Kidney epithelial cell (primary cell): ENCODE data around the genes METTL25 and DUSP6.

DNA sequence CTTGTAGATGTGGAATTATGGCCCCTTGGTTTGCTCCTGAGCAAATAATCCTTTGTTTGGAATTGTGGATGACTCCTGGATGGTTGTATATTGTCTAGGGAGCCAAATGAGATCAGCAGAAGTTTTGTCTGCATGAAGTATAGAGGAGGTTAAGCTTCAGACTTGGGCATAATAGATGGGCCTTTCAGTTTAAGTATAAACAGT lies 63.5 kb upstream of the PPP1R12A start:
- RAMPAGE, long total RNA, result no peak

GRCh38 chr12:80056152-80056770 lies 43.1 kb upstream of the OTOGL start:
- RAMPAGE, long total RNA, result no peak
- RRBS, result no CpG with 5 or more reads among the region's 5 CpGs

DNA sequence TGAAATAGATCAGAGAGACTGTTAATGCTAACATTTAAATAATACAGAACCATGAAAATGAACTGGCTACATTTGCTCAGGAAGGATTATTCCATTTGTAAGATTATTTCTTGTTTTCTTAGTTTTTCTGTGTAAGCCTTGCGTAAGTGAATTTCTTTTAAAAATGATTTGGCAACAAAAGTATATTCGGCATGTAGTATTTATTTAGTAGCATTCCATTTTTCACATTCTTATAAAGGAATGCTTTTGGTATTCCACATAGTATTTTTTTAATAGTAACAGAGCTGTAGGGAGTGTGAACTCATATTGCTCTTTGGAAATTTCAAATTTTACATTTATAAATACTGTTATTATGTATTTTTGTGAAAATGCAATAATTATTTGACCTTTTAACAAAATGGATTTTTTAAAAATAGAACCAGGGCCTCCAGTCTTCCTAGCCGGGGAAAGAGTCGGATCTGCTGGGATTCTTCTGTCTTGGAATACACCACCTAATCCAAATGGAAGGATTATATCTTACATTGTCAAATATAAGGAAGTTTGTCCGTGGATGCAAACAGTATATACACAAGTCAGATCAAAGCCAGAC lies 1.1 kb downstream of the PTPRQ start:
- RAMPAGE, long total RNA, result no peak
- RRBS, result no CpG with 5 or more reads among the region's 5 CpGs

DNA sequence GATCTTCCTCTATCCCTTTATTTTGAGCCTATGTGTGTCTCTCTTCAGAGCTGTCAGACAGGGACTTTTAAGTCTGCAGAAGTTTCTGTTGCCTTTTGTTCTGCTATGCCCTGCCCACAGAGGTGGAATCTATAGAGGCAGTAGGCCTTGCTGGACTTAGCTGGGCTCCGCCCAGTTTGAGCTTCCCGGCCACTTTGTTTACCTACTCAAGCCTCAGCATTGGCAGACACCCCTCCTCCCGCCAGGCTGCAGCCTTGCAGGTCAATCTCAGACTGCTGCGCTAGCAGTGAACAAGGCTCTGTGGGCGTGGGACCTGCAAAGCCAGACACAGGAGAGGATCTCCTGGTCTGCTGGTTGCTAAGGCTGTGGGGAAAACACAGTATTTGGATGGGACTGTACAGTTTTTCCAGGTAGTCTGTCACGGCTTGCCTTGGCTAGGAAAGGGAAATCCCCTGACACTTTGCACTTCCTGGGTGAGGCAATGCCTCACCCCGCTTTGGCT lies 43.8 kb downstream of the CCDC59 start:
- RAMPAGE, long total RNA, result no peak
- RRBS, result no CpG with 5 or more reads among the region's 7 CpGs

DNA sequence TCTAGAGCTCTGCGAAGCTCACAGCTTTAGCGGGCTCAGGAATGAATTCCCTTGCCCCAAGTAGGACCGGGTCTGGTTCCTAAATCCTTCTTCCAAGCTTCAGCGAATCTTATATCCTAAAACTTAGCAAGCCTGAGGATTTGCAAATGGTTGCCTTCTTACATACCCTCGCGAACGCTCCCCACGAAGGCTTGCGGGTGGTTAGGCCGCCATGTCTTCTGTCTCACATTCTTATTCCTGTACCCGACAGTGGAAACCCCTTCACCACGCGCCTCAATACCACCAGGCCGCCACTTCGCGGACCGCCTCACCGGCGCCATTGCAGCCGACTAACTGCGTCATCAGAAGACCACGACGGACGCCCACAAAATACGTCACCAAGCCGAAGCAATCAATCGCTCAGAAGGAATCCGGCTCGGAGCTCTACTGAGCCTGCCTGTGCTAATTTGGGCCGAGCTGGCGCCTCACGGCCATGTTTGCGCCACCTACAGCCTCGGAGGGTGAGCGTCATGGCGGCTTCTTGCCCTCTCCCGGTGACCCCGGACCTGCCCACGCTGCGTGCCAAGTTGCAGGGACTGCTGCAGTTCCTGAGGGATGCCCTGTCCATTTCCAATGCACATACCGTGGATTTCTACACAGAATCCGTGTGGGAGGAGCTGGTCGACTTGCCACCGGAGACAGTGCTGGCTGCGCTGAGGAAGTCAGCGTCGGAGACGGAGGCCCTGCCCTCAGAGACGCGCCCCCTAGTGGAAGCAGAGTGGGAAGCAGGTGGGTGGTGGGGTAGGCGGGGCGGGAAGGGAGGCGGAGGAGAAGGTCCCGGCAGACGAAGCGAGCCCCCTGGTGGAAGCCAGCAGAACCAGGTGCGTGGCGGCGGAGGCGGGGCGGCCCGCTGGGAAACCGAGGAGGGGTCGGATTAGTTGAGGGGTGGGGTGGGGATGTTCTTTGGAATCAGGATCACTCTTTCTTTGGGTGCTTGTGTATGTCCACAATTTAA lies at the start of gene METTL25:
TSS of gene METTL25 (plus strand) at position 473 of the 994 bp plus-strand sequence.
- RAMPAGE, long total RNA, result start-site peak on the minus strand centred at position 327 of the sequence, 18 bp wide, 201 and 166 reads in 2 replicates; start-site peak on the plus strand centred at position 481 of the sequence, 31 bp wide, 35 and 29 reads in 2 replicates; start-site peak on the minus strand centred at position 712 of the sequence, 49 bp wide, 424 and 145 reads in 2 replicates; start-site peak on the plus strand centred at position 812 of the sequence, 57 bp wide, 10 and 8 reads in 2 replicates
- RRBS, result 2% methylated on average over 7 of the region's 64 CpGs

DNA sequence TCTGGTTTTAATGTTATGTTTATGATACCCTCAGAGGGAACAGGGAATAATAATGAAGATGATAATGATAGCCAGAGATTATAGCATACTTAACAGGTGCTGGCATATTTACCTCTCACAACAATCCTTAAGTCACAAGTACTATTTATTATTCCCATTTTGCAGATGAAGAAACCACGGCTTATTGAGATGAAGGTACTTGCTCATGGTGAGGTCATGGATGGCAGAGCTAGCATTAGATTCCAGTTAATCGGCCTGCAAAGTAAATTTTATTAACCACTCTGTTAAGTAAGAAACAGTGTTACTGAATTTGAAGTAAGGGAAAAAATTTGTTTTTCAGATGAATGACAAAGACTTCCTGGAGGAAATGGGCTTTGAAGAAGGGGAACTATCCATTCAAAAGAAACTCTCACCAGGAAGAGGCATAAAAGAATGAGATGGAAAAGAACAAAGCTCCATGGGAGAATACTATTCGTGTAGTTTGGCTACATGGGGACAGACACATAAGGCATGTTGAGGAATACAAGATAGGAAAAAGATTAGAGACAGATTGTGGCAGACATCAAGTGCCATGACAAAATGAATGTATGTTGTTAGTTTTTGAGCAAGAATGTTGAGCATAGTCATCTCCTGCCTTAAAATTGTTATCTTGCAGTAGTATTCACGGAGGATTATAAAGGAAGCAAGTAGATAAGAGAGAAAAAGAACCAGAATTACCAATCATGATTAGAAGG lies 127.4 kb downstream of the TMTC2 start:
- RAMPAGE, long total RNA, result no peak
- RRBS, result no CpG with 5 or more reads among the region's 4 CpGs

- RAMPAGE, long total RNA, result no peak
- RRBS, result no CpG with 5 or more reads among the region's 11 CpGs
Observed at GRCh38 chr12:84912953-84913115, 235 bp upstream of the SLC6A15 start.

DNA sequence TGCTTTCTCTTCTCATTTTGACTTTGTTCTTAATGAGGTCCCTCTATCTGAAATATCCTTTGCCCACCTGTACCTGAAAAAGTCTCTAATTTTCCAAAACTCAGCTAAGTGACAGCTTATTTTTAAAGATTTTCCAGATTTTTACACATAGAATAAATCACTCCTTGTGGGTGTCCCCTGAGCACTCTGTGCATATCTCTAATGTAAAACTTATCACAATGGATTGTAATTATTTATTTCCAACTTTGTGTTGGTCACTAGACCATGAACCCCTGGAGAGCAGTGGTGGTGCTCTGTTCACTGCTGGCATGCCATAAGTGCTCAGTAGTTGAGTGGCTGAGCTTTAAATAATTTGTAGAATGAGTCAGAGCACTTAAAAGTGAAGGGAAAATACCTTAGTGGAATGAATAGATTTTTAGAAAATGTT lies 6.5 kb downstream of the MGAT4C start:
- RAMPAGE, long total RNA, result no peak

DNA sequence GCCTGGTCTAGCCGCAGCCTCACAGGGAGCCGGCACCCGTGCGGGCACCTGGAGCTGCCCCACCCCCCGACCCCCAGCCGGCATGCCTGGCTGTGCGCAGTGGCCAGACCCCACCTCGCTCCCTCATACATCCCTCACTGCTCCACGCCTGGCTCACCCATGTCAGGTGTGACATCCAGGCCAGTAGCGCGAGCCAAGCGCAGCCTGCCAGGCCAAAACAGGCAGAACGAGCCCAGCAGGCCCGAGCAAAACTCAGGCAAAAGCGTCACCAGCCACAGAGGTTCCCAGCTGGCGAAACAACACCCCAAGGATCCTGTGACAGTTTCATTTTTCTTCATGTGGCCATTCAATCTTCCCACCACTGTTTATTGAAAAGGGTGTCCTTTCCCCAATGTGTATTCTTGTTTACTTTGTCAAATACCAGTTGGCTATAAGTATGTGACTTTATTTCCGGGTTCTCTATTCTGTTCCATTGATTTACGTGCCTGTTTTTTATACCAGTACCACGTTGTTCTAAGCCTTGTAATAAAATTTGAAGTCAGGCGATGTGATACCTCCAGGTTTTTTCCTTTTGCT lies 8.9 kb upstream of the MGAT4C start:
- RAMPAGE, long total RNA, result no peak
- RRBS, result 3% methylated on average over 5 of the region's 20 CpGs

- RAMPAGE, long total RNA, result no peak
- RRBS, result no CpG with 5 or more reads among the region's 8 CpGs
Observed at GRCh38 chr12:89244478-89245631, 107.4 kb downstream of the DUSP6 start.

DNA sequence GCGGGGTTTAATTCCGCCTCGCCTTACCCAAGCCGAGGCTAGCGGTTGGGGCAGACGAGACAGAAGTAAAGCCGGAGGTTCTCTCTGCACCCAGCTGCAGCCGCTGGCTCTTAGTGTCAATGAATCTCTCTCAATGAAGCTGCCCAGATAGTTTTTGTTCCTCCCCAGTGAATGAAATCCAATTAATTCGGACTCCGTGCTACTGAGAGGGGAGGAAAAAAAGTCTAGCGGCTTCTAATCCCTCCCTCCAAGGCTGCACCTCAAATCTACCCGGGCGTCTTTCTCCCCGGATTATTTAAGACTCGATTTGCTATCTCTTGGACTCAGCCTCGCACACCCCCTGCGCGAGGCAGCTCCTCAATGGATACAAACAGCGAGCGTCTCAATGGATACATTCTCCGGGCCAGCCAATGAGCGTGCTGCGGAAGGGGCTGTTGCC lies at the start of gene DUSP6:
TSS of gene DUSP6 (minus strand) at position 366 of the 439 bp plus-strand sequence.
- RAMPAGE, long total RNA, result start-site peak on the minus strand centred at position 354 of the sequence, 29 bp wide, 201 and 88 reads in 2 replicates
- RRBS, result 1% methylated on average over 3 of the region's 23 CpGs

- RAMPAGE, long total RNA, result no peak
- RRBS, result no CpG with 5 or more reads among the region's 7 CpGs
Observed at GRCh38 chr12:89438799-89439478, 85.7 kb downstream of the GALNT4 start.

- RAMPAGE, long total RNA, result no peak
- RRBS, result no CpG with 5 or more reads among the region's 12 CpGs
Observed at GRCh38 chr12:89451672-89452544, 72.7 kb downstream of the GALNT4 start.

- RAMPAGE, long total RNA, result no peak
- RRBS, result no CpG with 5 or more reads among the region's 3 CpGs
Observed at GRCh38 chr12:89453177-89453628, 71.4 kb downstream of the GALNT4 start.

DNA sequence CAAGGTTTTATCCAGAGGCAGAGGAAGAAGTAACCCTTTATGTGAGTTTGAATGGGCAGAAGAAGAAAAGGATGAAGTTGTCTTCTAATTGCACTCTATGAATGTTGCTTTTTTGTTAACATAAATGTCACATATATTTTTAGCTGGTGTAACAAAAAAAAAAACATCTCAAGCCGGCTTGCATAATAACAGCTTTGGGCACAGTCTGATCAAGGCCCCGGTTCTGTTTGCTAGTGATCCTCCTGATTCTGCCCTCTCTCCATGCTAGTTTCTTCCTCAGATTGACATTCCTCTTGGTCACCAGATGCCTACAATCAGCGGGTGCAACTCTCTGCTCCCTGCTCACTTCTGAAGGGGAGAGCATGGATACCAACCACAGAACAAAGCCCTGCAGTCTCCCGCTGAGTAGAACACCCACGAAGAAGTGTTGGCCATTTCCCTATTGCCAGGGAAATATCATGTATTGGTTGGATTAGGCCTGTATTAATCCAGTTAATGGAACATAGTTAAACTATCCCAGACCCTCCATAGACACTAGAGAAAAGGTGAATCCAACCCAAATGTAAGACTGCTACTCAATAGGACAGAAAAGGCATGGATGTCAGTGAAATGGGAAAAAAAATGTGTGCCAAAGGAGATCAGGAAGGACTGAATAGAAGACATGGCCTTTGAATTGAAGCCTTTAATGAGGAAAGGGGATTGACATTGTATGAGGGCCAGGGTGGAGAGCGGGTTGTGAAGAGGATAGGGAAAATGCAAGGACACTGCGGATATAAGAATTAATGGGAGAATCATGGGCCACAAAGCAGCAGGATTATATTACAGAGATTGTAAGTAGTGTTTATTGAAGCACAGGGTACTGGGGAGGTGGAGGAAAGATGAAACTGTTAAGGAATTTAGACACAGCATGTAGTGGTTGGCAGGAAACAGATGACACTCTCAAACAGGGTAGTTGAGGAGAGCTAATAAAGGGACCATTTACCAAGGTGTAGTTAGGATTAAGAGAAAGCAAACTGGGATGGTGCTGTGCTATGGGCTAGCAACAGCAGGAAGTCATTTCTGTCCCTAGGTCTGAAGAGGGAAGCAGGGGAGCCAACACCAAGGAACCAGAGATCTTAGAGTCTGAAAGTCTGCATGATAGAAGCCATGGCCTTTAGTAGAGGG lies 16.2 kb upstream of the POC1B start:
- RAMPAGE, long total RNA, result no peak
- RRBS, result 87% methylated on average over 2 of the region's 7 CpGs

DNA sequence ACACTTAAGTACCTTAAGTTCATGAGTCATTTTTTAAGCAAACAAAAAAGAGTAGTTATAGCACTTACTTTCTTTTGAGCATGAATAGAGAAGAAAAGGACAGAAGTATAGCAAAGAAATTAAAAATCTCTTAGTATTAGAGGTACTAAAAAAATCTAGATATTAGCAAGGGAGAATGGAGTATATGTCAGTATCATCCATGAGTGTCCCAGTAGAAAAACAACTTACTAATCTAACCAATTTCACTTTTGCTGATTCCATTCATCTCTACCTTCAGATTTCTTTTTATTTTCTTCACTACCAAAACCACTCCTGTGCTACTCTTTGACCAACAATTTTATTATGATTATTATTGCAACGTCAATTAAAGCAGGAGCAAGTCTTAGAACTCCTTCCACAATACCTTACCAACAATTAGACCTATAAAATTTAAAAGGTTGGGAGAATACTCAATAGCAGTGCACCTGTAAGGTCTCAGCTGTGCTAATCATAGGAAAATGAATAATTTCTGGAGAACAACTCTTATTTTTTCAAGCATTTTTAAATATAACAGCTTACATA lies 8.2 kb downstream of the ATP2B1 start:
- RAMPAGE, long total RNA, result no peak
- RRBS, result no CpG with 5 or more reads among the region's 1 CpG

- RAMPAGE, long total RNA, result no peak
- RRBS, result no CpG with 5 or more reads among the region's 4 CpGs
Observed at GRCh38 chr12:89949662-89950350, 241.2 kb upstream of the ATP2B1 start.

GRCh38 chr12:89960544-89961156 lies 252.0 kb upstream of the ATP2B1 start:
- RAMPAGE, long total RNA, result no peak
- RRBS, result no CpG with 5 or more reads among the region's 2 CpGs

GRCh38 chr12:90091157-90091741 lies 382.6 kb upstream of the ATP2B1 start:
- RAMPAGE, long total RNA, result no peak
- RRBS, result no CpG with 5 or more reads among the region's 4 CpGs

DNA sequence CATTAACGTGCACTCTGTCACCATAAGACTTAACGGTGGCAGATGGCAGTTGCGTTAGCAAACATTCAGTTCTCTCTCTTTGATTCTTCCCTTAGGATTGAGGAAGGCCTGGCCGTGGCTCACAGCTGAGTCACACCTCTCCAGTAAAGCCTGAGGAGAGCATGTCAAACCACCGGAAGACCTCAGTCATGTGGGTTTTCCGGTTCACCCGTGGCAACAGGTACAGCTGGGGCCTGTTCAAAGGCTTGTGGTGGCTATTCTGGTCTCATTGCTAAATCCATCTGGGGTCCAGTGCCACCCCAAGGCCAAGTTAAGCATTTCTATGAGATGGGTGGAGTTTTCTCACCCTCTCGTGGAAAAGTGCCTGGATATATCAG lies 545.1 kb upstream of the ATP2B1 start:
- RAMPAGE, long total RNA, result no peak
- RRBS, result no CpG with 5 or more reads among the region's 8 CpGs